AG08470 (cell line): ENCODE measurements around the gene IFNB1.

- RRBS, result 6% methylated on average over 5 of the region's 100 CpGs
Observed at GRCh38 chr9:17906359-17907557, 327.9 kb downstream of the SH3GL2 start.

- RRBS, result no CpG with 5 or more reads among the region's 14 CpGs
Observed at GRCh38 chr9:19104466-19105191, 1.9 kb upstream of the HAUS6 start.

- RRBS, result no CpG with 5 or more reads among the region's 6 CpGs
Observed at GRCh38 chr9:19119647-19120268, 7.5 kb downstream of the PLIN2 start.

DNA sequence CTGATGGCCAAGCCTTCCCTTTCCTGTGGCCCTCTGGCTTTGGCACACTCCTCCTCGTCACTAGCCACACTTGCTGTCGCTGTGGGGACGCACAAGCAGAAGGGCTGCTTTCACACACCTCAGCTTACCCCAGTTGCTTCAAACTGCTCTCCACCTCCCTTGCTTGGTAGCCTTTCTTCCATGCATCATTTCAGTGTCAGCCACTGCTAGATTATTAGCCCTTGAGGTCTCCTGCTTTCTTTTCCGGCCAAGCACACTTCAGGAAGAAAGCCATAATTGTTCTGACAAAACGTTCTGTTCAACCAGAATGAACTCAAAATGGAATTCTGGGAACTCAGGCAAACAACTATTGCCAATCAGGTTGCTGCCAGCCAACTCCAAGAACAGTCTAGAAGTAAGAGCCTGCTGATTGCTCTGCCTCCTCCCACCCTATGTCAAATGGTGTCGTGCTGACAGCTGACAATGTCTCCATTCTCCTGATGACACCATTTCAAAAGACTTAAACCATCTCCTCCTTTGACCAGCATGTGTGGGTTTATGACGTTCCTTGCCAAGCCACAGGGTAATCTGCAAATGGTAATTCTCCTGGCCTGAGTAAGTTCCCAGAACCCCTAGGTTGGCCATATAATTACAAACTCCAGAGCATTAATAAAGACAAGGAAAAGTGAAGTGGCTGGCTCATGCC is 21.8 kb upstream of the PLIN2 start:
- RRBS, result no CpG with 5 or more reads among the region's 7 CpGs

DNA sequence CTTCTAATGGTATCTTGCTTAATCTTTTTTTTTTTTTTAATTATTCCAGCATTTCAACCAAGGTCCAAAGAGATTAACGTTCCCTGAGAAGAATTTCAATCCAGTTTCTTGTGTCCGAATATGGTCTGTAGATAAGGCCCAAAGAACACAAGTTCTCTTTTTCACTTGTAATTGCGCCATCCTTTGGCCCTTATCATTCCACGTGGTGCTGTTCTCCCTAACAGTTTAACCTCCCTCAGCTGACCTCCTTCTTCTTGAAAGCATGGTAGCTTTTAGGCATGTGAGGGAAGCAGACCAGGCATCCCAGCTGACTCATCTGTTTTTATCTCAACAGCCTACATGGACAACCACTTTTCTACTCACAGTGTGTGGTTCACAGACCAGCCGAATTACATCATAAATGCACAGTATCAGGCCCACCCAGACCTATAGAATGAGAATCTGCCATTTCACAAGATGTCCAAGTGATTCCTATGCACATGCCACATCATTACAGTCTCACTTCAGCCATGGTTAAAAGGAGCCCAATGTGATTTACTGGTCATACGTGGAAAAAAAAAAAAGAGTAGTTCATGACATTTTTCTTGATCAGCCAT is 26.9 kb upstream of the PLIN2 start:
- RRBS, result no CpG with 5 or more reads among the region's 6 CpGs

- RRBS, result no CpG with 5 or more reads among the region's 3 CpGs
Observed at GRCh38 chr9:19160031-19160454, 32.8 kb upstream of the PLIN2 start.

GRCh38 chr9:19374169-19375161 is 5.6 kb downstream of the RPS6 start:
- RRBS, result no CpG with 5 or more reads among the region's 19 CpGs

DNA sequence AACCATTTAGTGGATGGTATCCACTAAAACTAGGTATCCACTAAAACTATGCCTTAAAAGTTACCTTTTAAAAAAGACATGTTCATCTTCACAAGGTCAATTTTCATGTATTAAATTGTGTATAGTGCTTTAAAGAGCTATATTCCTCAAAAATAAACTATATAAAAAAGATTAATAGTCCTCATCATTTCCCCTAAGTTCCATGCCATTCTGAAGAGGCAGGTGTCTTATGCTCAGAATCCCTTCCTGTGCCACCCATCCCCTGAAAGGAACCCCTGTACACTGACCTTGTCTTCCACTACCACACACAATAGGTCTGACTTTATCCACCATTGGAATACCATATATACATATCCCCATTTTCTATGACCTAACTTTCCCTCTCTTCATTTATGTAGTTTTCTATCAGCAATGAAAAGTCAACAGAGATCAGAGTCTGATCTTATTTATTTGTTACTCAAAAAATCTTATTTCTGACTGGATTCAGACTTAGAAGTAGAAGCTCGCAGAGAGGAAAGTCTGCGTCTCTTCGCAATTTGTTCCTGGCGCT is 4.1 kb downstream of the RPS6 start:
- RRBS, result no CpG with 5 or more reads among the region's 4 CpGs

GRCh38 chr9:19431331-19431786 is 22.6 kb downstream of the ACER2 start:
- RRBS, result no CpG with 5 or more reads among the region's 9 CpGs

GRCh38 chr9:19445175-19446078 is 36.6 kb downstream of the ACER2 start:
- RRBS, result no CpG with 5 or more reads among the region's 5 CpGs

- RRBS, result no CpG with 5 or more reads among the region's 9 CpGs
Observed at GRCh38 chr9:20028603-20029206, 239.9 kb upstream of the SLC24A2 start.

GRCh38 chr9:20579495-20580057 is 42.7 kb downstream of the MLLT3 start:
- RRBS, result no CpG with 5 or more reads among the region's 2 CpGs

DNA sequence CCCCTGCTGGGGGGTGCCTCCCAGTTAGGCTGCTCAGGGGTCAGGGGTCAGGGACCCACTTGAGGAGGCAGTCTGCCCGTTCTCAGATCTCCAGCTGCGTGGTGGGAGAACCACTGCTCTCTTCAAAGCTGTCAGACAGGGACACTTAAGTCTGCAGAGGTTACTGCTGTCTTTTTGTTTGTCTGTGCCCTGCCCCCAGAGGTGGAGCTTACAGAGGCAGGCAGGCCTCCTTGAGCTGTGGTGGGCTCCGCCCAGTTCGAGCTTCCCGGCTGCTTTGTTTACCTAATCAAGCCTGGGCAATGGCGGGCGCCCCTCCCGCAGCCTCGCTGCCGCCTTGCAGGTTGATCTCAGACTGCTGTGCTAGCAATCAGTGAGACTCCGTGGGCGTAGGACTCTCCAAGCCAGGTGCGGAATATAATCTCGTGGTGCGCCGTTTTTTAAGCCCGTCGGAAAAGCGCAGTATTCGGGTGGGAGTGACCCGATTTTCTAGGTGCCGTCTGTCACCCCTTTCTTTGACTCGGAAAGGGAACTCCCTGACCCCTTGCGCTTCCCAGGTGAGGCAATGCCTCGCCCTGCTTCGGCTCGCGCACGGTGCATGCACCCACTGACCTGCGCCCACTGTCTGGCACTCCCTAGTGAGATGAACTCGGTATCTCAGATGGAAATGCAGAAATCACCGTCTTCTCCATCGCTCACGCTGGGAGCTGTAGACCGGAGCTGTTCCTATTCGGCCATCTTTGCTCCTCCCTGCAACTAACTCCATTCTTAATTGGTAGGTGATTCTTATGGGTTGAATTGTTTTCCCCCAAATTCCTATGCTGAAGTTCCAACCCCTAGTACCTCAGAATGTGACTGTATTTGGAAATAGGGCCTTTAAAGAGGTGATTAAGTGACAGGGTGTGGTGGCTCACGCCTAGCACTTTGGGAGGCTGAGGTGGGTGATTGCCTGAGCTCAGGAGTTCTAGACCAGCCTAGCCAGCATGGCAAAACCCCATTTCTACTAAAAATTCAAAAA is 25.7 kb upstream of the FOCAD start:
- RRBS, result no CpG with 5 or more reads among the region's 37 CpGs

- RRBS, result no CpG with 5 or more reads among the region's 3 CpGs
Observed at GRCh38 chr9:21077768-21078173, at the start of gene IFNB1. Gene IFNB1, minus strand, starts transcription at chr9:21077942.

DNA sequence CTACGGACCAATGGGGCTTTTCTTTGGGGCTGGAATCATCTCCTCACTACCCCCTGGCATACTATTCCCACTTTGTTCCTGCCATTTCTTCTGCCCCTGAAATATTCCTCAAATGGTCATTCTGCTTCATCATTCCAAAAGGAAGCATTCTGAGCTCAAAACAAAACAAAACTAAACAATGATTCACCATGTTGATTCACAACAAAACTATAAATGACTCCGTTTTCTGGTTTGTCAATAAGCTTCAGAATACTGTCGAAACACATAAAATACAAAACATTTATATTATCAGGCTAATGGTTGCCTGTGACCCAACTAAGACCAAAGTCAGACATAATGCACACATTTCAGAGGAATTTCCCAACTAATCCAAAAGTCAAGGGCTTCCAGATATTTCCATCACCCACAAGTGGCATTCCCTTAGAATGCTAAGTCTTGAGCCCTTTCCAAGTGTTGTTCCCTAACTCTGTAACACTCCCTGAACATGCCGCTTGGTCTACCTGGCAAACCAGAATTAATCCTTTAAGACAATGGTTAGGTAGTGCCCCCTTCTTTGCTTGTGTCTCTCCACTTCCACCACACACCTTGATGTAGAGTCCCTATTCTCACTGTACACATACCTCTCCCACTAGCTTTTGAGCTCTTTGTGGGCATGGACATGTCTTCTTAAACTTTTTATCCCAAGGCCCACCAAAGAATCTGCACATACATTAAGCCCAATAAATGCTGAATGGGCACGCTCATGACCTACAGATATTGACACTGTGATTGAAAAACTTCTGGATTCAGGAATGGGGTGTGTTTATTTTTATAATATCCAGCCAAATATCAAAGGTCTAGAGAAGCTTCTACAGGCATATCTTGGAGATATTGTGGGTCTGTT is 37.7 kb upstream of the IFNE start:
- RRBS, result no CpG with 5 or more reads among the region's 5 CpGs

- RRBS, result no CpG with 5 or more reads among the region's 2 CpGs
Observed at GRCh38 chr9:21526943-21527878, 45.1 kb upstream of the IFNE start.

DNA sequence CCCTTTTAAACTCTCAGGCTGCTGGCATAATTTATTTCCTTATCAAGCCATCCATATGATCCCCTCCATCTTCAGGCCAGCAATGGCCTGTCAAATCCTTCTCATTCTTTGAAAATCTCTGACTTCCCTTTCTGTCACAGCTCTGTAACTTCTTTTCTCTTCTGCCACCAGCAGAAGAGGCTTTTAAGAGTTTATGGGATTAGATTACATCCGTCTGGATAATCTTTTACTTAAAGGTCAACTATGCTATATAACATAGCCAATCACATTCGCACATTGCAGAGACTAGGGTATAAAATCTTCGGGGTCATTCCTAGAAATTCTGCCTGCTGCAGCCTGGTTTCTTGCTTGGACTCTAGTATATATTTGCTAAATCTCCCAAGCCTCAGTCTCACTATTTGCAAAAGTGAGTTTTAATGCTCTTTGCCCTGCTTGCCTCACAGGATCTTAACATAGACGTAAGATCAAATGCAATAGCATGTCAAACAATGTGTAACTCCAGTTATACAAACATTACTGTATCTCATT is 104.2 kb upstream of the CDKN2B start:
- RRBS, result no CpG with 5 or more reads among the region's 4 CpGs

GRCh38 chr9:22117114-22118232 is 108.4 kb upstream of the CDKN2B start:
- RRBS, result no CpG with 5 or more reads among the region's 9 CpGs

DNA sequence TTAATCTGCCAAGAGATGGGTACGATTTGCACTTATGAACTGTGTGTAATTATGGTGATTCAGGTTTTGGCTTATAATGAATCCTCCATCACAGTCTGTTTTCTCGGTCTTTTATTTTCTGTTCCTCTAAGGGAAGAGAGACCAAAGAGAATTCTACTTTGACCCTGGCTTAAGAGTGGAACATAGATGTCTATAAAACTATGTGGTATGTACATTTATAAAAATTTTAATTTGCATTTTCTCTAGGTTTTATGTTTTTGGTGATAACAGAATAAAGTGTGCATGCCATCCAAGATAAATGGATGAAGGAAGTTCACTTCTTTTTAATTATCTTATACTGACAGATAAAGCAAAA is 199.4 kb downstream of the DMRTA1 start:
- RRBS, result no CpG with 5 or more reads among the region's 2 CpGs

DNA sequence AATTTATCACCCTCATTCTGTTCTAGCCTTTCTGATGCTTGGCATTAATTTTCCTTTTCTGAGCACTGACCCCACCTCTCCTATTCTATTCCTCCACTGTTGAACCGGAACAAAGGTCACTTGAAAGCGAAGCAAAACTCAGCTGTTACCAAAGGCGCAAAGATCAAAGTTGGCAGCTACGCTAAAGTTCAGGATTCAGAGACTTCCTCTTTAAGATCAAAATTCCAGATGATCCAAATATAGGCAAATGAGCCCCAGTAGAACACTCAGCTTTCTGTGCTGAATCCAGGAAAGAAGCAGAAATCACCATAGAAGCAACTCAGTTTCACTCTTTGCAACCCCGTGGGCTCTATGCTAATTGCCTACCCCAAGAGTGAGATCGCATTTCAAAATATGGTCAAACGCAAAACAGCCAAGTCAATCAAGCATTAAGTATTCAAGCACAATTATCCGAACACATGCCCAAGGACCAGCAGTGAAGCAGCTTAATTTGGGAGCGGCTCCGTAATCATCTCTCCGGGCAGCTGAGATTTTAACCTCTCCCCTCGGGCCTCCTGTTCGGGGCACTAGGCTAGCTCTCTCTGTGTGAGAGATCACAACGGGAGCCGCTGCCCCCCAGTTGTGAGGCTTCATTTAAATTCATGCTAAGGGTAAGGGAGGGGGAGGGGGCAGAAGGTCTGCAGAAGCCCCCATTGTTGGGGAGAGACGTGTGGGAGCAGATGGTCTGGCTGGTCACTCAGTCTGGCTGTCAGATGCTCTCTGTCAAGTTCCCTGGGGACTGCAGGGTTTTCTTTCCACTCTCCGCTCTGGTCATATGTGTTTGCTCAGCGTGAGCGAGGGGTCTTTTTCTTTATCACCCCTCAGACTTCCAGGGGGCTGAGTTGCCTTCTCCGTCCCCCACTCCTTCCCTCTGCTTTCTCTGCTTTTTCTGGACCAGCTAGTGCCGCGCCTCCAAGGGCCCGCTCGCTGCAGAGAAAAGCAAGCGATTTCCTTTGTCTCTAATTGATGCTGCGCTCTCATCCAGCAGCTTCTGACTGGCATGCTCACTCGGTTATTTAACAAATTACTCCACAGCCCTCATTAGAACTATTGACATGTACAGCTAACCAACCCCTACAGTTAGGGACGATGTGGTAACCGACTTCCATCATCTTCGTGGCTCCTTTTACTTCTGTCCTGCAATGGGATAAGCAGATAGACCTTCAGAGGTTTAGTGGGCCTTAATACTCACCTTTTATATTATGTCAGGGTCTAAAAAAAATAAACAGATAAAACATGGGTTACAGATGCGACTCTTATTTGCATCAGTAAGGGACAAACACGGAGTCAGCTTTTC is 288.3 kb downstream of the ELAVL2 start:
- RRBS, result no CpG with 5 or more reads among the region's 32 CpGs